Thyroid gland (tissue), 7 donors: ENCODE measurements around a stretch of chr5.

DNA sequence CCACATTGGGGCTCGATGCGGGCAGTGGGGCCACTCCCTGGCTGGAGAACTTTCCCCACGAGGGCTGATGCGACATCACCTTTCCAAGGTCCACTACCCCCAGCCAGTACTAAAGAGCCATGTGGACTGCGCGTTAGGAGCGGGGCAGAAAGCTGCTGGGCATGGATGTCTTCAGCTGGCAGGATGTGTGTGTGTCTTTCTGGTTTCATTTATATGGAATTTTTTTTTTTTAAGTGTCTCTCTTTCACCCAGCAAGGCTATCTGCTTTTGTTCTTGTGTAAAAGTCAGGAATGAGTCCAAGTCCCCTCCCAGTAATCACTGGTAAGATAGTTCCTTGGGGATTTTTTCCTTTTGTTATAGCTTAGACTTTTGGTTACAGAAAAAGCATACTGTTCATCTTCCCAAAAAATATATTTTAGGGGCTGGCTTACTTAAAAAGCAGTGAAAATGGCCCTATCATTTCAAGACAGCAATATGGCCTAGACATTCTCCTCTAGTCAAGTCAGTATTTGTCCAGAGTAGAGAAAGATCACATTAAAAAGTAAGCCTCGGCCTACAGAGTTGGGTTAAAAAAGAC lies 133.0 kb upstream of the OTULINL start:
- PRO-cap, 2 experiments = no peak in any of the 2 experiments
- RAMPAGE, long total RNA, 5 experiments = no peak in any of the 5 experiments

DNA sequence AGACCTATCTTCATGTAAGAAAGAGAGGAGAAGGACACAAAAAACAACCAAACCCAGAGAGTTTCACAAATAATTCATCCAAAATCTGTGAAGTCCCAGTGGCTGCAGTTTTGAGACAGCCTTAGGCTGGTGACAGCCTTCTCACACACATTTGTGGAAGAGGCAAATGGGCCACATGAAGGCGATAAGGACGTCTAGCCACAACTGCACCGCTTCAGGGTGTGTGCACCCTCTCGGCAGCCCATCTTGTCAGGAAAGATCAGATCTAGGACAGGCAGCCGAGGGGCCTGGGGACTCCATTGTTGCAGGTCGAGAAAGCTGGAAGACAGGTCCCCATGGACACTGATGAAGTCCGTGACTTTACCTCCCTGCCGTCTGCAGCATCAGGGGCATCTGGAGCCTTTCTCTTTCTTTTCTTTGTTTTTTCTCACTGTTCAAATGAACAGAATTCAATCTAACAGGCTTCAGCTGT lies 112.1 kb upstream of the OTULINL start:
- PRO-cap, 2 experiments = no peak in any of the 2 experiments
- RAMPAGE, long total RNA, 5 experiments = no peak in any of the 5 experiments

DNA sequence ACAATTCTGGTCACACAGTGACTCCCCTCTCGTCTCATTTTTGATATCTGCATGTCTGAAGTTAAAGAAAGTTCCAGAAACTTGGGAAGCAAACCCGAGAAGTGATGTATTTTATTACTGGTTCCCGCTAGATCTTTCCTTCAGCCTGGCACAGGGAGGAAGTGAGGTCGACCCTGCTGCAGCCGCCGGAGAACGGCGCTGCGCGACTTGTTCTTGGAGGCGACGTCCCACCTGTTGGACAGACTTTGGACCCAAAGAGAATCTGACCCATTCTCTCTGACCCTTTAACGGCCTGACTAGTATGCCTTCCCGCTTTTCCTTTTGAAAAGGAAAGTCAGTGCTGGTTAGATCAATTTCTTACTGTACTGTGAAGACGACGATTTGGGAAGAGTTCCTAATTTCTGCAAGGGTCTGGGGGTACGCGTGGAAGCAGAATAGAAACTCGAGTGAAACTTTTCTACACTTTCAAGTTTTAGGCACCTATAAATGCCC lies 701 bp downstream of the OTULIN start:
- PRO-cap, 2 experiments = peak in 1 of 2 experiments; most common plus-strand start position 210 of the sequence (in 1); most common minus-strand start position 163 of the sequence (in 1)
- RAMPAGE, long total RNA, 5 experiments = no peak in any of the 5 experiments

GRCh38 chr5:14716538-14717356 lies 52.2 kb downstream of the OTULIN start:
- PRO-cap, 2 experiments = no peak in any of the 2 experiments
- RAMPAGE, long total RNA, 5 experiments = no peak in any of the 5 experiments

DNA sequence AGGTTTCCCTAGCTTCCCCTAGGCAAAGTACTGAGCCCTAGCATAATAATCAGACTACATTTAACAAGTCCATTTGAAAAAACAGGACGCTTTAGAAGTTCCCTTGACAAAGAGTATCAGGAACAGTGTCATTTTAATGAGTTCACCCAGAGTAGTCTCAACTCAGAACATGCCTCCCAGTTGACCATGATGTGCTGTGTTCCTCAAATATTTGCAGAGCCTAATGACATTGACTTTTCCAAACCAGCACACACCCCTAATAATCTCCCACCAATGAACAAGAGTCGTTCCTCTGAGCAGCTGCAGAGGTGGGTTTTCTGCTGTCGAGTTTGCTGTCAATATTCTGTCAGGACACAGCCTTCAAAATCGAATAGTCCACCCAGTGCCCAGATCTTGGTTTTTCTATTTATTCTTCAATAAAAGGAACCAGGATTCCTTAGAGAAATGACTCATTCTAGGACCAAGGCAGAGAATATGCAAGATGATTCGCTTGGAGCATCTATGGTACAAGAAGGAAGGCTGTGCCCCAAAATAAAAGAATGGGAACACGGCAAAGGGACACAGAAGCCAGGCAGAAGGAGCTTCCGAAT lies 57.6 kb downstream of the OTULIN start:
- PRO-cap, 2 experiments = no peak in any of the 2 experiments
- RAMPAGE, long total RNA, 5 experiments = no peak in any of the 5 experiments

DNA sequence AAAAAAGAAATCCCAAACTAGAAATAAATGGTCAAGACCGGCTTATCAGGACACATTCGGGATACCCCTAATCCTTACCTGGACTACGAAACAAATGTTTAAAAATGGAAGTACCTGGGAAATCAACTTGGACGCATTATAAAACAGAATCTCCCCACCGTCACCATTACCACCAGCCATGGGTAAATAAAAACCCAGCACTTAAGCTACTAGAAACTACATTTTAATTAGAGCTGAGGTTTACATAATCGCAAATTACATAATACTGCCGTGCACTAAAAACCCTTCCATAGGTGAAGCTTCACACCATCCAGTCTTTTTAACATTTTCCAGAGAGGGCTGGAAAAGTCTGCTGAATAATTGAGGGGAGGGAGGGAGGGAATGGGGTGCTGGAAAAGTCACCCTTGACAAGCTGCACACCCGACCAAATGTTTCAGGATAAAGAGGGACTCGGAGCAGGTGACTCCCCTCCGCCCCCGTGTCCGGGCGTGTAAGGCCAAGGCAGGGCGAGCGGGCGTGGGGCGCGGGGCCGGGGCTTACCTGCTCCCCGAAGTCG lies 688 bp downstream of the ANKH start:
- PRO-cap, 2 experiments = peak in 2 of 2 experiments; most common plus-strand start position 436 of the sequence (in 1); most common minus-strand start position 321 of the sequence (in 1)
- RAMPAGE, long total RNA, 5 experiments = no peak in any of the 5 experiments

DNA sequence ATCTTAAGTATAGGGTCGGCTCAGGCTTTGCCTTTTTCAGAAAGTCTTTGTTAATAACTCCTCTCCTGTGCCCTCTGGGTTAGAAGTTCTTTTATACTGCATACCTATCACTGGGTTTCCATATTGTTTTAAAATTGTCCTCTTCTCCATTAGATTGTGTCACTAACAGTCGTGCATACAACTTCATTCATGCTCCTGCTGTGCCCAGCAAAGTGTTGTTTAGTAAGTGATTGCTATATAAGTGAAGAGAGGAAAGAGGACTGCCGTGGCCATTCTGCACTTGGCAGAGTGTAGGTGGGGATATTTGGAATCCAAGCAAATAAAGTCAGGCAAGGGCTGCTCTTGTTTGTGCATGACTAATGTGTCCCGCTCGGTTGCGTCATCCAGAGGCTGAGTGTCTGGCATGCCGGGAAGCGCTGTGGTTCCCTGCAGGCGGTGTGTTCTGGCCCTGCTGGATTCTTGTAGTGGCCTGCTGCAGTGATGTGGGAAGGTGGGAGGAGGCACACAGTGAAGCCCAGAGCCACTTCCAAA lies 136.8 kb upstream of the ANKH start:
- PRO-cap, 2 experiments = peak in 1 of 2 experiments; most common plus-strand start position 454 of the sequence (in 1); most common minus-strand start position 434 of the sequence (in 1)
- RAMPAGE, long total RNA, 5 experiments = no peak in any of the 5 experiments

DNA sequence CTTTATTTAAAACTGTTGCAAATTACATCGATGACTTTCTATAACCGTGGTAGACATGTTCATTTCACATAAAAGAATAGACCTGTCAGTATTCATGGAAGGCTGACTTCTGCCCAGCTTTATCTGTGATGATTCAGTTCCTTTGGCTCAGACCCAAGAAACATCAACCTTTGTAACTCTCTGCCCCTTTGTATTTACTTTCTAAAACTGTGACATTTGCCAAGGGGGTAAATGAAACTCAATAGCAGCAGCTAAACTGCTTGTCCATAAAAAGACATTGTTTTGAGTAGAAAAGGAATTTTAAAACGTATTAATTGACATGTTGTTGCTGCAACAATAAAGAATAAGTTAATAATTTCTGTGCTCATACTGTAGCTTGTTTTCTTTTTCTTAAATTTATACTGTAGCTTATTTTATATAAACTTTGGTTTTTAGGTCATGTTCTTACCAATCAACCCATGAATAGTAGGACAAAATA lies 137.9 kb upstream of the ANKH start:
- PRO-cap, 2 experiments = no peak in any of the 2 experiments
- RAMPAGE, long total RNA, 5 experiments = no peak in any of the 5 experiments

DNA sequence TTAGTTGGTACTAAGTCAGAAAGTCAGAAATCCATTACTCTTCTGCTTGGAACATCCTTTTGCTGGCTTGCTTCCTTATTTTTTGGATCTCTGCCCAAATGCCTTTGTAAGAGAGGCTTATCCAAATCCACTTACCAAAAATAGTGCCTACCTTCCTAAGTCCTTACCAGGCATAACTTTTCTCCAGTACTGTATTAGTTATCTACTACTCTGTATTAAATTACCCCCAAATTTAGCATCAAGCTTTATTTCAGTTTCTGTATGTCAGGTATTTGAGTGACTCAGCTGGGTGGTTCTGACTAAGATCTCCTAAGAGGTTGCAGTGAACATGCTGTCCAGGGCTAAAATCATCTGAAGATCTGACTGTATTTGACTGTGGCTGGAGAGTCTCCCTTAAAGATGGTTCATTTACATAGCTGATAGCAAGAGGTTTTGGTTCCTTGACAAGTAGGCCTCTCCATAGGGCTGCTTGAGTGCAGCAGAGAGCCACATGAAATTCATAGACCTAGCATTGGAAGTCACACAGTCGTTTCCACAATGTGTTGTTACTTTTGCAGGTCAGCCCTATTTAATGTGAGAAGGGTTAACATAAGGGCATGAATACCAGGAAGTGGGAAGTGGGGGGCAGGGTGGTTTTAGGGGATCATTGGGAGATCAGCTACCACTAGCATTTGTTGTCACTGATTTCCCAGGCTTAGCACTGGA lies 1.8 kb upstream of the ZNF622 start:
- PRO-cap, 2 experiments = peak in 1 of 2 experiments; most common plus-strand start position 350 of the sequence (in 1); most common minus-strand start position 222 of the sequence (in 1)
- RAMPAGE, long total RNA, 5 experiments = no peak in any of the 5 experiments

- PRO-cap, 2 experiments = no peak in any of the 2 experiments
- RAMPAGE, long total RNA, 5 experiments = no peak in any of the 5 experiments
Measured at GRCh38 chr5:16483311-16483849, 17.8 kb upstream of the ZNF622 start.

DNA sequence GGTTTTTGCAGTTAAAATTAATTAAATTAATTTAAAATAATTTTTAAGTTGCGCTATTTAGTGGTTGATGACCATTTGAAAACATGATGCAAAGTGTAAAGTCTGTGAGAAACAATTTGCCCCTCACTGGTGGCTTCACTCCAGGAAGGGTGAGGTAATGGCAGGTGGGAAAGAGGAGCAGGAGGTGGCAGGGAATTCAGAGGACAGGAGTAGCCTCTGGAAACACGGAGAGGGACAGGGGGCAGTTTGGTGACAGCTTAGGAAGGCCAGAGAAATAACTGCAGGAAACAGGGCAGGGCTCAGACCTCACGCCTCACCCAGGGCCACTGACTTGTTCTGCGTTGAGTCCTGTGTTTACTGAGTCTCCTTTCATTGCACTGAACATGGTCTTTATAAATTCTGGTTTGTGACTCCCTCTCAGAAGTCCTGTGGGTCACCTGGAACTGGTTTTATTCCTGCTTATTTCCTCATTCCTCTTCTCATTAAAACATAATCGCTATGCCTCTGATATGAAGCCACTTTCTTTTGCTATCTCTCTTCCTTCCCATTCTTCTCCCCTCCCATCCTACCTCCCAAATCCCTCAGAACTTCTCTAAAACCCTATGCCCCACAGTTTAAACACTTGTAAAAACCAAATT lies 55.2 kb upstream of the ZNF622 start:
- PRO-cap, 2 experiments = no peak in any of the 2 experiments
- RAMPAGE, long total RNA, 5 experiments = no peak in any of the 5 experiments

GRCh38 chr5:16528248-16528727 lies 62.7 kb upstream of the ZNF622 start:
- PRO-cap, 2 experiments = no peak in any of the 2 experiments
- RAMPAGE, long total RNA, 5 experiments = no peak in any of the 5 experiments

DNA sequence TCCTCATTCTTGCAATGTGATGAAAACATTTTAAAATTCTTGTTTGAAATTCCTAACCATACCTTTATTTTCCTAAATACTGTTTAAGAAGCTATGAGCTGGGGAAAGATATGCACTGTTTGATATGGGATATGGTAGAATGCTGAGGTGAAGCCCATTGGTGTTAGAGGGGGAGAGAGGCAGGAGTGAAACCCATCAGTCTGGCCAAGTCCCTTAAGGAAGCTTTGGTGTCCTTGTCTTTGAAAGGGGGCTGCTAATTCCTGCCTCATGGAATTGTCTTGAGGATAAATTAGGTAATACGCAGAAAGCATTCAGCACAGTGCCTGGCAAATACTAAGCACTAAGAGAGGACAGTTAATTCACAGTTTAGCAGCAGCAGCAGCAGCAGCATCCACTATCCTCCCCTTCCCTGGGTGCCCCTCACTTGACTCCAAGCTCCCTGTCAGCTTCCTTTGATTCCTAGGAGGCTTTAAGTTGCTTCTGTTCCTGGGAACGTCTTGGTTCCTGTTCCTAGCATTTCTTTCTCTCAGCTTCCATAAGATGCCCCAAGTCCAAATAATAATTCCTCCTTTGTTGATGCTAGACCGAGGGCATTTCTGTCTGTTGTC lies 71.5 kb downstream of the RETREG1 start:
- PRO-cap, 2 experiments = no peak in any of the 2 experiments
- RAMPAGE, long total RNA, 5 experiments = no peak in any of the 5 experiments

DNA sequence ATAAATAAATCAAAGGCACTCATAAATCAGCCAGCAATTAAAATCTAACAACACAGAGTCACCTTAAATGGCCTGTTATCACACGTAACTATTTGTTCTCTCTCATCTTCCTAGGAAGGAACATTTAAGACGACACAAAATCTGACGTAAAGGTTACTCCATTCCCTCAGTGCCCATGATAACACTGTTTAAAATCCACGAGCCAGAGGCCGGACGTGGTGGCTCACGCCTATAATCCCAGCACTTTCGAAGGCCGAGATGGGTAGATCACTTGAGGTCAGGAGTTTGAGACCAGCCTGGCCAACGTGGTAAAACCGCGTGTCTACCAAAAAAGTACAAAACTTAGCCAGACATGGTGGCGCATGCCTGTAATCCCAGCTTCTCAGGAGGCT lies 56.4 kb downstream of the MYO10 start:
- PRO-cap, 2 experiments = no peak in any of the 2 experiments
- RAMPAGE, long total RNA, 5 experiments = no peak in any of the 5 experiments

- PRO-cap, 2 experiments = no peak in any of the 2 experiments
- RAMPAGE, long total RNA, 5 experiments = no peak in any of the 5 experiments
Measured at GRCh38 chr5:16895233-16895764, 40.8 kb downstream of the MYO10 start.

- PRO-cap, 2 experiments = no peak in any of the 2 experiments
- RAMPAGE, long total RNA, 5 experiments = no peak in any of the 5 experiments
Measured at GRCh38 chr5:16952855-16953605, 16.9 kb upstream of the MYO10 start.

DNA sequence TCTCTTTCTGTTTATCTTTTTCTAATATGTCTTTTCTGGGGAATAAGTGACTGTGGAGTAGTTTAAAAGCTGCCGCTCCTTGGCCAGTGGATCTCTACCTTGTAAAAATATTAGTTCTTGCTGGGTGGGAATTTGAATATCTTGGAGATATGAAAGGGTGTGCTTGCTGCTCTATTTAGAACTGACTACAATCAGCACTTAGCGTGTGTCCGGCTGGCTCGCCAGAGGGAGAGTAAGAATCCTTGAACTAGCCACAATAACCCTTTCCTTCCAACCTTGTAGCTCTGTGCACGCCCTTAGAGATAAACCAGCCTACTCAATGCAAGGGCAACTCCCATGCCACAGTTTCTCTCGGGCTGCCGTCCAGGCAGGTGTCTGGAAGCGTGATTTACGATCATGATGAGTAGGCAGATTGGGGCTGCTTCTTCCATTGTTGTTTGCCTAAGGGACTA lies 133.8 kb upstream of the MYO10 start:
- PRO-cap, 2 experiments = no peak in any of the 2 experiments
- RAMPAGE, long total RNA, 5 experiments = no peak in any of the 5 experiments

DNA sequence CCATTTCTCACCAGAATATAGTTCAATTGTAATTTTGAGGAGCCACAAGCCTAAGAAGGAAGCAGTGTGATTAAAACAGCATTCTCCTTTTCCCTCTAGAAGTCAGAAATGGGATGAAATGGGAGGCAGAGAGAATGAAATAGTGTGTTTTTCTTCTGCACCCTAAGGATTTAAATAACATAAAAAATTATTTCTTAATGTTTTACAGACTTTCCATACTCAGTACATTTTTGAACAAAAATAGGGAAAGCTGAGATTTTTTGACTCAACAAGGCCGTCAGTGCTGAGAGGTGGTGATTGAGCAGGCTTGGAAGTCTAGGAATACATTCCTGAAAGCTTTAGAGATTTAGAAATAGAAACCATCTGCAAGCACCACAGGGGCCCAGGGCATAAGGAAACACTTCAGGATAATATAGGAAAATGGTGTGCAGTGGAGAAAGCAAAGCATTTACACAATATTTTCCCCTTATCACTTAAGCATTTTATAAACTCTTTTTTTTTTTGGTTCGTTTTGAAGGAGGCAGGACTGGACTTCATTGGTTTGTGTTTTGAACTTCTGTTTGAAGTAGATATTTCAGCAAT lies 5.2 kb downstream of the BASP1 start:
- PRO-cap, 2 experiments = no peak in any of the 2 experiments
- RAMPAGE, long total RNA, 5 experiments = no peak in any of the 5 experiments

DNA sequence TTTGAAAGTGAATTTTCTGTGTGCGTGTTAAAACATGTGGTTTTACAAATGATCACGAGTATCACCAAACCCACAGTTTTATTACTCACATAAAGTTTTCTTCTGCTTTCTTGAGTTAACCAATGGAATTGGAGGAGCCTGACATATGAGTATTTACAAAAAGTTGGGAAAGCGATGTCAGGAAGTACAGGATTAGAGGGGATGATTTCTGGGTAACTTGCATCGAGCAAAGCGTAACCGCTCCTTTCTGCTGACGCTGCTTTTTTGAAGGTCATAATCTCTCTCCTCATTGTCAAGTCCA lies 132.3 kb downstream of the H3Y2 start:
- PRO-cap, 2 experiments = peak in 1 of 2 experiments; most common plus-strand start position 195 of the sequence (in 1)
- RAMPAGE, long total RNA, 5 experiments = no peak in any of the 5 experiments

- PRO-cap, 2 experiments = no peak in any of the 2 experiments
- RAMPAGE, long total RNA, 5 experiments = no peak in any of the 5 experiments
Measured at GRCh38 chr5:17402070-17402884, 89.6 kb downstream of the H3Y2 start.